ENCODE data around the genes DNAJA4 and CRABP1.

DNA sequence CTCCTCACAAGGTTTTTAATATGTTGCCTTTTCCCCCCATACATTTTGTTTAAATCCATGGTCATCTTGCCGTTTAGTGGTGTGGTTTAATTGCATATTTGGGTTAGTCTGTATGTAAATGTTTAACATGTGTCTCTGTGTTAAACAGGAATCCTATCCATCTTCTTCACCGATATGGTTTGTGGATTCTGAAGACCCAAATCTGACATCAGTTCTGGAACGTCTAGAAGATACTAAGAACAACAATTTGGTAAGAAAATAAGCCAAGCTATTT is 10.9 kb downstream of the UBE2Q2 start:
- PRO-cap = no peak
- RAMPAGE, long total RNA = no peak

DNA sequence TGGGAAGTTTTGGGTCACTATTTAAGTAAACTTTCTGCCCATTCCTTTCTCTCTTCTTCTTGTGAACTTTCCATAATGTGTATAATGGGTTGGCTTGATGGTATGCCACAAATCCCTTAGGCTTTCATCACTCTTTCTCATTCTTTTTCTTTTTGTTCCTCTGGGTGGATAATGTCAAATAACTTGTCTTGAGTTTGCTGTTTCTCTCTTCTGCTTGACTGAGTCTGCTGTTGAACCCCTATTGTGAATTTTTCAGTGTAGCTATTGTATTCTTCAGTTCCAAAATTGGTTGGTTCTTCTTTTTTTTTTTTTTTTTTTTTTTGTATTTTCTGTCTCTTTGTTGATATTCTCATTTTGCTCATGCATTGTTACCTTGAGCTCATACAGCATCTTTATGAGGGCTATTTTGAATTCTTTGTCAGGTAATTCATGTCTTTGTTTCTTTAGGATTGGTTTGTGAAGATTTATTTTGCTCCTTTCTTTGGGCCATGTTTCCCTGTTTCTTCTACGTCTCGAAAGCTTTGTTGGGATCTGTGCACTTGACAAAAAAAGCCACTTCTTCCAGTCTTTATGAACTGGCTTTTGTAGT is 129.6 kb downstream of the ISL2 start:
- PRO-cap = no peak
- RAMPAGE, long total RNA = no peak

DNA sequence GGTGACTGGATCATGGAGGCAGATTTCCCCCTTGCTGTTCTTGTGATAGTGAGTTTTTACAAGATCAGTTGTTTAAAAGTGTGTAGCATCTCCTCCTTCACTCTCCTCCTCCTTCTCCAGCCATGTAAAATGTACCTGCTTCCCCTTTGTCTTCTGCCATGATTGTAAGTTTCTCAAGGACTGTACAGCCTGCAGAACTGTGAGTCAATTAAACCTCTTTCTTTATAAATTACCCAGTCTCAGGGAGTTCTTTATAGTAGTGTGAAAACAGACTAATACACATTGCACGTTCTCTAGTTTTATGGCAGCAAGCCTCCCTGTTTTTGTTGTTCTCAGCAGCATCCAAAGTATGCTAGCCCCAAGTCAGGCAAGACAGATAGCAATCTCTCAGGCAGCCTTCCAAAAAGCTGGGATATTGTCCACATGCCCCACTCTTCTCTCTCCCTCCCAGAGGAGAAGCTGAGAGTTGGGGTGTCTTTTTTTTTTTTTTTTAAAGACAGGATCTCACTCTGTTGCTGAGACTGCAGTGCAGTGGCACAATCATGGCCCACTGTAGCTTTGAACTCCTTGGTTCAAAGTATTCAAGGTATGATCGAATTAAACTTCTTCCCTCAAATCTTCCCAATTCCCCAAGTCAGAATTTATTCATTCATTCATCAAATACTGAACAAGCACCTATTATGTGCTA is 130.5 kb downstream of the ISL2 start:
- PRO-cap = no peak
- RAMPAGE, long total RNA = no peak

DNA sequence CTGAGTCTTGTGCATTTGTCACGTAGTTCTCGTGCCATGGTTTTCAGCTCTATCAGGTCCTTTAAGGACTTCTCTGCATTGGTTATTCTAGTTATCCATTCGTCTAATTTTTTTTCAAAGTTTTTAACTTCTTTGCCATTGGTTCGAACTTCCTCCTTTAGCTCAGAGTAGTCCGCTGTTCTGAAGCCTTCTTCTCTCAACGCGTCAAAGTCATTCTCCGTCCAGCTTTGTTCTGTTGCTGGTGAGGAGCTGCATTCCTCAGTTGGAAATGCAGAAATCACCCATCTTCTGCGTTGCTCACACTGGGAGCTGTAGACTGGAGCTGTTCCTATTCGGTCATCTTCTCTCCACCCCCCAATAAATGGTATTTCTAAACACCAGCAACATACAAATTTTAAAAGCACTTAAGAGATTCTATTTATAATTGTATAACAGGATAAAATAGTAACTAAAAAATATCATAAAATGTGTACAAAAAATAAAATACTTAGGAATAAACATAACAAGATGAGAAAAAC is 180.4 kb downstream of the SCAPER start:
- PRO-cap = no peak
- RAMPAGE, long total RNA = no peak

DNA sequence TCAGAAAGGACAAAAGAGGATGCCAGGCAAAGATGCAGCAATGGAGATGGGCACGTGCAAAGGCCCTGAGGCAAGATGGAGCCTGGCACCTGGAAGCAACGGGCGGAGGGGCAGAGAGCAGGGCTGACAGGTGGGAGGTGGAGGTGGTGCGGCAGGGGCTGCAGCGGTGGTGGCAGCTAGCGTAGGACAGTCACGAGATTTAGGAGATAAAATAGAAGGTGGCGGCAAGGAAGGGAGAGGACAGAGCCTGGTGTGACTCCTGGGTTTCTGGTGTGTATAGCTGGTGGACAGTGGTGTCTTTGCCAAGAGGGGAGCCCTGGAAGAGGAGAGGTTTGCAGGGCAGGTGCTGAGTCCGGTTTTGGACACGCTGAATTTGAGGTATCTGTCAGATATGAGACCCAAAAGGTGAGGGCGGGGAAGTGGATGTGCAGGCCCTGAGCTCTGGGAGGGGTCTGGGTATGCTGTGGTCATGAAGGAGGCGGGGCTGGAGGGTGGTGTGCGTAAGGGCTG is 28.4 kb downstream of the PSTPIP1 start:
- PRO-cap = no peak
- RAMPAGE, long total RNA = no peak

GRCh38 chr15:77045140-77045981 is 25.5 kb downstream of the TSPAN3 start:
- PRO-cap = no peak
- RAMPAGE, long total RNA = no peak

- PRO-cap = no peak
- RAMPAGE, long total RNA = no peak
Observed at GRCh38 chr15:77414110-77414520, 5.8 kb downstream of the PEAK1 start.

- PRO-cap = no peak
- RAMPAGE, long total RNA = no peak
Observed at GRCh38 chr15:77497827-77498513, 77.3 kb downstream of the HMG20A start.

- PRO-cap = no peak
- RAMPAGE, long total RNA = no peak
Observed at GRCh38 chr15:77510118-77511213, 89.8 kb downstream of the HMG20A start.

DNA sequence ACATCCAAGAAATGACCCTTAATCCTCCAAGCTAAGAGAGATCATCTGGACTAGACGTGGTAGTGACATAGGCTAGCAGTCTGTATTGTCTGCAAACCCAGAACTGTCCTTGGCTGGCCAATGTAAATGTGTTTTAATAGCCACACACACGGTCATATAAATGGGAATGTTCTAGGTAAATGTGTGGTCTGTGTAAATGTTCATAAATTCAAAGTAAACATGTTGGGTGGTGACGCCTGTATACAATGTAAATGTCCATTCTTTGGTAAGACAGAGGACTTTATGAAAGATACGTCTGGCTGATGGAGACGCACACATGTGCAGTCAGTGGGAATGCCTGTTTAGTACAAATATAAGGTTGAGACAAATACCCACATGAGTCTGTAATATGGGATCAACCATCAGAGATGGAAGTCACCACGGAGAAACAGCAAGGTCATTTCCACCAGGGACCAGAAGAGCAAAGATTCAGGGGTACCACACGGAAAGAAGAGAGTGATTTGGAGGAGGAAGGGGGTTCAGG is 16.4 kb upstream of the LINGO1 start:
- PRO-cap = no peak
- RAMPAGE, long total RNA = no peak

- PRO-cap = no peak
- RAMPAGE, long total RNA = no peak
Observed at GRCh38 chr15:77769332-77769609, 136.6 kb upstream of the LINGO1 start.

GRCh38 chr15:77987218-77987519 is 90.3 kb downstream of the TBC1D2B start:
- PRO-cap = no peak
- RAMPAGE, long total RNA = no peak

DNA sequence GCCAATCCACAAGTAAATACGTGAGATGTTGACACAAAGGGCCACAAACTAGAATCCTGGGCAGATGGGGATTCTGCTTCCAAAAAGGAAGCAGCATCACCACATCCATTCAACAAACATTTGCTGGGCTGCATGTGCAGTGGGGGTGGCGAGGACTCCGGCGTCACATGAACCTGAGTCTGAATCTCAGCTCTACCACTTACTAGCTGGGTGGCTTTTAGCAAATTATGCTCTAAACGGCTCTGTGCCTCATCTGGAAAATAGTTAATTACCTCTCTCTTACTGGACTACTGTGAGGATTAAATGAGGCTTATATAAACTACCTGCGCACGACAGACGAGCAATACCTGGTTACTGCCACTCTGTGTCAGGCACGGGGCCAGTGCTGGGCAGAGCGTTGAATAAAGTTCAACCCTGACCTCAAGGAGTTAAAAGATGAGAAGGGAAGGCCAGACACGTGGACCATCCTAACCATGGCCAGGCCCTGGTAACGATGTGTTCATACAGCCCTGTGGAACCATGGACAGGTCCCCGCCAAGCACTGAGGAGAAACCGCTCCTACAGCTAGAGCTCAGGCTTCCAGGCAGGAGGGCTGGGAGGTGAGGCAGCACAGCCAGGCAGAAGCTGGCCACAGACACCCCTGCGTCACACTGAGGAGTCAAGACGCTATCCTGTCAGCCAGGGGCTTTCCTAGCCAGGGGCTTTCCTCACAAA is 73.5 kb downstream of the TBC1D2B start:
- PRO-cap = no peak
- RAMPAGE, long total RNA = no peak

GRCh38 chr15:78070067-78070752 is 7.3 kb downstream of the TBC1D2B start:
- PRO-cap = no peak
- RAMPAGE, long total RNA = no peak

DNA sequence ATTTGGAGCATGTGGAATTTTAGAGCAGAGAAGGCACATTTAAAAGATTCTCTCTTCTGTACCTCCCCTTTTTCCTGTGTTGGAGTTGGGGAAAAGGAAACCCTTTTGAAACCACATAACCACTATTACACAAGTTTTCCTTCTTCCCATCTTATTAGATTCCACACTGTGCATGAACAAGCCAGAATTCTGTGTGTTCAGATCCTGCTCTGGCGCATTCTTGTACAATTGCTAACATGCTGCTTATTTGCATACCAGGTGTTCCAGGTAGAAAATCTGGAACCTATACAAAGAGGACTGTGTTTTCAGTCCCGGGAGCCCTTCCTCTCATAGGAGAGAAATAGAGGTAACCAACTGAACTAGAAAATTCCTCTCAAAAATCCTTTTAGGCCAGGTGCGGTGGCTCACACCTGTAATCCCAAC is 2.6 kb upstream of the CIB2 start:
- PRO-cap = no peak
- RAMPAGE, long total RNA = no peak

GRCh38 chr15:78169495-78169984 is 20.4 kb downstream of the IDH3A start:
- PRO-cap = no peak
- RAMPAGE, long total RNA = no peak

- PRO-cap = no peak
- RAMPAGE, long total RNA = no peak
Observed at GRCh38 chr15:78263983-78264969, at the start of gene DNAJA4. Gene DNAJA4 (plus strand): TSS chr15:78264562.

- PRO-cap = no peak
- RAMPAGE, long total RNA = no peak
Observed at GRCh38 chr15:78339992-78340794, at the start of gene CRABP1. Gene CRABP1 (plus strand): TSS chr15:78340353.

DNA sequence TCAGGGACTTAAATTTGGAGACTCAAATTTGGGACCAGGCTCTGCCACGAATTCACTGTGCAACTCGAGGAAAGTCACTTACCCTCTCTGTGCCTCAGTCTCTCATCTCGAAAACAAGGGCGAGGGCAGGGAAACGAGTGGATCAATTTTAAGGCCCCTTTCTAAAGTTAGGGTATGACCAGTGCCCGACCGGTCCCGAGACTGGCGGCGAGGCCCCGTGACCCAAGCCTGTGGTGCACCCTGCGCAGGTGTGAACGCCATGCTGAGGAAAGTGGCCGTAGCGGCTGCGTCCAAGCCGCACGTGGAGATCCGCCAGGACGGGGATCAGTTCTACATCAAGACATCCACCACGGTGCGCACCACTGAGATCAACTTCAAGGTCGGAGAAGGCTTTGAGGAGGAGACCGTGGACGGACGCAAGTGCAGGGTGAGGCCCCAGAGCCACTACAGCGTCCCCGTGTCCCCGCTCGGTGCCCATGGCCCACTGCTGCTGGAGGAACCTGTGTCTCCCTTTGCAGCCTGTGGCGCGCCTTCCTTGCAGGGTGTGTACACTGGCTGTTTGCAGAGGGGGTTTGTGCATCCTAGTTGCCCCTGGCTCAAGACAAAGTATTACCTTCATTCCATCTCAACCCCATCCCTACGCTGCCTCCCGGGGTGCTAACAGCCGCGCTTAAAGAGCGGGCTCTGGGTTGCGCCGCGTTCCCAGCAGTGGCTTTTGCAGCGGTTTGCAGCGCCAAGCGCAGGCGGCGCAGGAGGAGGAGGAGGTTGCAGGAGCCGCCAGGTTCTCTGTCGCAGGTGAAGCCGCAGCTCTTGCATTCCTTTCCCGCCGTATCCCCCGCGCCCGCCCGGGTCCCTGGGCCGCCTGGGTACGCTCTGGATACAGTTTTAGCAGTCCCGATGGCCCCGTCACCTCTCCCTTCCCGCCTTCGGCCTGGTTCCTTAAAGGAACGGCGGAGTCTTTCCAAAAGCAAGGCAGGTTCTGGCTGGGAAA is 937 bp downstream of the CRABP1 start:
- PRO-cap = no peak
- RAMPAGE, long total RNA = no peak

- PRO-cap = no peak
- RAMPAGE, long total RNA = no peak
Observed at GRCh38 chr15:78448731-78449322, 10.8 kb downstream of the IREB2 start.